Thoracic aorta endothelial cell (primary cell): ENCODE measurements around a stretch of chr7.

- CAGE, long polyA plus RNA: no peak
Measured at GRCh38 chr7:16794798-16795287, 10.0 kb downstream of the AGR2 start.

GRCh38 chr7:16811158-16812139 lies 6.7 kb upstream of the AGR2 start:
- CAGE, long polyA plus RNA: no peak

DNA sequence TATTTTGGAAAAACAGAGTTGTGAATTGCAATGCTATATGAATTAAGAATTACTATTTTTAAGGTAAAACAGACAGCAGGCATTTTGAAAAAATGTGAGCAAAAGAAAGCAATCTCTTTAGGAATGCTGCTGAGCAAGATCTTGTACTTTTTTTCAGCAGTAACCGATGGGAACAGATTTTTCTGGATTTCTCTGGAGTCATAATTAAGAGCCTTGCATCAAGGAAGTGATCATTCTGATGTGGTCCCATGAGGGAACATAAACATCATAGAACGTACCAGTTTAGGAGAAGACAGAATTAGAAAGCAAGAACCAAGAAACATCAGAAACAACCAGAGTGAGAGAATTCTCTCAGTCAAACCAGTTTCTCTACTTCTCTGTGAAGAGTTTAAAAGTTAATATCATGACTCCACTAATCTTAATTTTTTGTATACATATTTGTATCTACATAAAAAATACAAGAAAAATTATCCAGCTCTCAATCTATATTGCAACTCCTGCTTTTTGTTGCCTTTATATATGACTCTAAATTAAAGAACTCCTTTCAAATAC lies 157.1 kb upstream of the AGR3 start:
- CAGE, long polyA plus RNA: no peak

DNA sequence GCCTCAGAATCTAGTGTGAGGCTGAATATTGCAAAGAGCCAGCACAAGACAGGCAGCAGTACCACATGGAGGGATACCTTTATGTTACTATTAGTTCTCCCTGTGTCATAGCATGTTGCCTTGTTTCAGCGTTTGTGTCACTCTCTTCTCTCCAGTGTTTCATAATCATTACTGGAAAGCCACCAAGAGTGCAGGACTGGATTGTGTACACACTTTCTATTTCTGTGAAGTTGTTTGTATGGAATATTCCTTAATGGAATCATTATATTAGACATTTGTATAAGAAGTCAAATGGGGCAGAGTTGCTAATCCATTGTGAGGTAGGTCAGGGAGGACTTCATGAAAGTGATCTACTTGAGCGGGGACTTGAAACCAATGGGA lies 8.6 kb downstream of the AHR start:
- CAGE, long polyA plus RNA: no peak

DNA sequence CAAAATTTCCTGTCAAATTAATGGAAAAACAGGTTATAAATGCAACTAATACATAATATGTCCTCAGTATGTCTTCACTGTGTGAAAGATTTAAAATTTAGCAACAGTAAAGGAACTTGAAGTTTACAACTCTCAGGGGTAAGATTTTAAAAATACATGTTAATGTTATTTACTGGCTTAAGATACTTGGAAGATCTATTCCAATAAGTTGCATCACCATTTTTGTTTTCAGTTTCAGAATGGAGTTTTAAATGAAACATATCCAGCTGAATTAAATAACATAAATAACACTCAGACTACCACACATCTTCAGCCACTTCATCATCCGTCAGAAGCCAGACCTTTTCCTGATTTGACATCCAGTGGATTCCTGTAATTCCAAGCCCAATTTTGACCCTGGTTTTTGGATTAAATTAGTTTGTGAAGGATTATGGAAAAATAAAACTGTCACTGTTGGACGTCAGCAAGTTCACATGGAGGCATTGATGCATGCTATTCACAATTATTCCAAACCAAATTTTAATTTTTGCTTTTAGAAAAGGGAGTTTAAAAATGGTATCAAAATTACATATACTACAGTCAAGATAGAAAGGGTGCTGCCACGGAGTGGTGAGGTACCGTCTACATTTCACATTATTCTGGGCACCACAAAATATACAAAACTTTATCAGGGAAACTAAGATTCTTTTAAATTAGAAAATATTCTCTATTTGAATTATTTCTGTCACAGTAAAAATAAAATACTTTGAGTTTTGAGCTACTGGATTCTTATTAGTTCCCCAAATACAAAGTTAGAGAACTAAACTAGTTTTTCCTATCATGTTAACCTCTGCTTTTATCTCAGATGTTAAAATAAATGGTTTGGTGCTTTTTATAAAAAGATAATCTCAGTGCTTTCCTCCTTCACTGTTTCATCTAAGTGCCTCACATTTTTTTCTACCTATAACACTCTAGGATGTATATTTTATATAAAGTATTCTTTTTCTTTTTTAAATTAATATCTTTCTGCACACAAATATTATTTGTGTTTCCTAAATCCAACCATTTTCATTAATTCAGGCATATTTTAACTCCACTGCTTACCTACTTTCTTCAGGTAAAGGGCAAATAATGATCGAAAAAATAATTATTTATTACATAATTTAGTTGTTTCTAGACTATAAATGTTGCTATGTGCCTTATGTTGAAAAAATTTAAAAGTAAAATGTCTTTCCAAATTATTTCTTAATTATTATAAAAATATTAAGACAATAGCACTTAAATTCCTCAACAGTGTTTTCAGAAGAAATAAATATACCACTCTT lies 44.7 kb downstream of the AHR start:
- CAGE, long polyA plus RNA: no peak

- CAGE, long polyA plus RNA: no peak
Measured at GRCh38 chr7:17369670-17370121, 71.2 kb downstream of the AHR start.

- CAGE, long polyA plus RNA: no peak
Measured at GRCh38 chr7:17498212-17498687, 199.8 kb downstream of the AHR start.

DNA sequence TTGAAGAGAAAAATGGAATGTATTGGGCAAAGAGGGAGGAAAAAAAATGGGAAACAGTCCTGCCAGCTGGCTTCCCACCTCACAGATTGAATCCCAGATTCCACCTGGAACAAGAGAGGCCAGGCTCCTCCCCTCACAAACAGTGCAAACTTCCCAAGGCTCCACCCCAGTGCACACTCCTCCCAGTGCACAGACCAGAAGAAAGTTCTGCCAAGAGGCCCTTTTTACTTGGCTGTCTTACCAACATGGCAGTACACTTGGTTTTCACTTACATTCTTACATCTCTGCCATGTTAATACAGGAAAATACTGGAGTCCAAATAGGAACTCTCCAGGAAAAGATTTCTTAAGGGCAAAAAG lies 202.3 kb downstream of the AHR start:
- CAGE, long polyA plus RNA: no peak

GRCh38 chr7:17941201-17941690 lies 952 bp upstream of the SNX13 start:
- CAGE, long polyA plus RNA: no peak

DNA sequence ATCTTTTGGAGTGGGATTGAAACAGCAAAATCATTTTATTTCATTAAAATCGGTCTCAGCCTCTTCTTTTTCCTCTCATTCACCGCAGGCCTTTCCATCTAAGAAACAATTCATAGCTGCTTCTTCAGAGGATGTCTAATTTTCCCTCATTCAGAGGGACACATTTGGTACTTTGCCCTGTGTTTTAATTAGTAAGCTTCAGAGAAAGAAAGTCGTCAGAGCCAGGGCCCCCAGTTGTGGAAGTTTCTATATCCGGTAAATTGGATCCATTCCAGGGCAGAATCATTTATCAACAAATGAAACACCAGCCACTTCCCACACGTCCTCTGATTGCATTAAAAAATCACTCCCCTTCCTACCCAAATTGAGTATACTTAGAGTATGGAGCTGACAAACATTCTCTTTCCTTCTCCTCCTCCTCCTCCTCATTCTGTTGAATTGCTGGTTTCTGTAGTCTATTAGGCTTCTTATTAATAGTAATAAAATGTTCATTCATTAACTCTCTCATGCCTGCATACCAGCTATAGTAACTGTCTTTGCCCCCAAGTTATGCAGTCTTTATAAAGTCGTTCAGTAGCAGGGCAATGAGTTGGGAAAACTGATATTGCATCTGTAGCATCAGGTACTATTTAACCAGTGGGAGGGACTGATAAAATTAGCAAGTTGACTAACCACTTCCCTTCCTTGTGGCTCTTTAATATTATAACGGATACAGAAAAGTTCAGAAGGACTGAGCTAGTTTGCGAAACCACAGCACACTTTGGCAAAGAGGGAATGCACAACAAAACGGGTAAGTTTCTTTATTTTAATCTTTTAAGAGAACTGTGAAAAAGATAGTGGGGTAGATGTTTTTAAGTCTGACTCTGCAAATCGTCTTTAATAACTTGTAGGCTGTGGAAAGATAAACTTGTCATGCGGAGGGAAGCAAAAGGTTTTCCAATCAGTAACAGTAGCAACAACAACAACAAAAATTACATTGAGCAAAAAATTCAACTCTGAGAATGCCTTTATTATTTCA lies 205.5 kb upstream of the HDAC9 start:
- CAGE, long polyA plus RNA: no peak

- CAGE, long polyA plus RNA: no peak
Measured at GRCh38 chr7:18518393-18518878, 22.9 kb downstream of the HDAC9 start.

GRCh38 chr7:18521828-18522706 lies 26.5 kb downstream of the HDAC9 start:
- CAGE, long polyA plus RNA: no peak

GRCh38 chr7:19115630-19116131 lies 1.8 kb downstream of the TWIST1 start:
- CAGE, long polyA plus RNA: no peak

- CAGE, long polyA plus RNA: no peak
Measured at GRCh38 chr7:20002567-20002819, 214.7 kb downstream of the MACC1 start.

GRCh38 chr7:20122032-20122607 lies 95.1 kb downstream of the MACC1 start:
- CAGE, long polyA plus RNA: no peak

GRCh38 chr7:20296589-20296788 lies 34.2 kb upstream of the ITGB8 start:
- CAGE, long polyA plus RNA: no peak

DNA sequence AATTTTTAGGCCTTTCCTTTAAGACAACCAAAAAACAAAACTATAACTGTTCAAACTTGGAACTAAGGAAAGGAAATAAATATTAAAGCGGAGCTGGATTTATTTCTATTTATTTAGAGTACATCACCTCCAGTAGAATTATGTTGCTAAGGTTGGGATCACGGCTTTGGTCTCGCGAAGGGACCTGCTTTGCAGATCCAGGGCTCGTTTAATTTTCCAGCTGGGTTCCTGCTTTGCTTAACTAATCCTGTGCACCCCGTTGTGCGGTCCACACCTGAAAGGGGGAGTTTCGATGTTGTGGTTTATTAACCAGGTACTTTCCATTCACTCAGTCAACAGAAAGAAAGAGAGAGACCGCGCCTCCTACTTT lies 1.5 kb upstream of the ITGB8 start:
- CAGE, long polyA plus RNA: no peak

DNA sequence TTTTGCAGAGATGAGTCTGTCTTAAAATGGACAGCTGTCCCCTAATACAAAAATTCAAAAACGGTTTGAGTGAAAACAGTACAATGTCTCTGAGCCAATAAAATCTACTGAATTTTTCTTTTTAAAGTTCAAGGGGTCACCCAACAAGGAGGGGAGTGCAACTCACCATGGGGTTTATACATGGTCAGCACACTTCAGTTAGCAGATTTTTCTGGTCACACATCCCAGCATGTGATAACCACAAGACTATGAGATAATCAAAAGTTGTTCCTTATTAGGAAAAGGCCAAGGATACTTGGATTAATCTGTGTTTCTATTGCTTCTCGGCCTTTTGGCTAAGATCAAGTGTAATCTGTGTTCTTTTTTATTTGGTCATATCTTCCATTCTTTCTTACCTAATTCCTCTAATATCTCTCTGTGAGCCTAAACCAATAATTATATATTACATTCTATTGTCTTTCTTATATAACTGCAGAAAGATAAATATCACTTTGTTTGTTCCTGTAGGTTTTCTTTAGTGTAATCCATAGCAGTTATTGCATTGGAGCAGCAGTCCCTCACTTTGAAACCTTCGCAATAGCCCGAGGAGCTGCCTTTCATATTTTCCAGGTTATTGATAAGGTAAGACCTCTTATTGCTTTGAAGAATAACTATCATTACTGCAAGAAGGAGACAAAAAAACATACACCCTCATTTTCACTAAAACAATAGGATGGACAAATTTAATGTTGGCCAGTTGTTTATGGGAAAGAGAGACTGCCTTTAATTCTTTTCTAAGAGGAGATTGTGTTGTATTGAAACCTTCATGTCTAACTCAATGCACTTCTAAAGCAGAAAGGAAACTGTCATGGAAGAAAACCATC lies 31.8 kb downstream of the ABCB5 start:
- CAGE, long polyA plus RNA: no peak

DNA sequence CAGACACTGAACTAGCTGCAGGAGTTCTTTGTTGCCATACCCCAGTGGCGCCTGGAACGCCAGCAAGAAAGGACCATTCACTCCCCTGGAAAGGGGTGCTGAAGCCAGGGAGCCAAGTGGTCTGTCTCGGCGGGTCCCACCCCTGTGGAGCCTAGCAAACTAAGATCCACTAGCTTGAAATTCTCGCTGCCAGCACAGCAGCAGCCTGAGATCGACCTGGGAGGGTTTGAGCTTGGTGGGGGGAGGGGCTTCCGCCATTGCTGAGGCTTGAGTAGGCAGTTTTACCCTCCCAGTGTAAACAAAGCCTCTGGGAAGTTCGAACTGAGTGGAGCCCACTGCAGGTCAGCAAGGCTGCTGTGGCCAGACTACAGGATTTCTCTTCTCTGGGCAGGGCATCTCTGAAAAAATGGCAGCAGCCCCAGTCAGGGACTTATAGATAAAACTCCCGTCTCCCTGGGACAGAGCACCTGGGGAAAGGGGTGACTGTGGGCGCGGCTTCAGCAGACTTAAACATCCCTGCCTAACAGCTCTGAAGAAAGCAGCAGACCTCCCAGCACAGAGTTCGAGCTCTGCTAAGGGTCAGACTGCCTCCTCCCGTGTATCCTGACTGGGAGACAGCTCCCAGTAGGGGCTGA lies 281.1 kb upstream of the SP4 start:
- CAGE, long polyA plus RNA: no peak

- CAGE, long polyA plus RNA: no peak
Measured at GRCh38 chr7:21426141-21426966, 1.5 kb upstream of the SP4 start.